ENCODE measurements around a stretch of chr5.

- PRO-cap = bidirectional peak, plus-strand start at chr5:80962049, minus-strand start at chr5:80962049
These were observed 1.6 kb downstream of the RASGRF2 start for GRCh38 chr5:80961663-80962245.

DNA sequence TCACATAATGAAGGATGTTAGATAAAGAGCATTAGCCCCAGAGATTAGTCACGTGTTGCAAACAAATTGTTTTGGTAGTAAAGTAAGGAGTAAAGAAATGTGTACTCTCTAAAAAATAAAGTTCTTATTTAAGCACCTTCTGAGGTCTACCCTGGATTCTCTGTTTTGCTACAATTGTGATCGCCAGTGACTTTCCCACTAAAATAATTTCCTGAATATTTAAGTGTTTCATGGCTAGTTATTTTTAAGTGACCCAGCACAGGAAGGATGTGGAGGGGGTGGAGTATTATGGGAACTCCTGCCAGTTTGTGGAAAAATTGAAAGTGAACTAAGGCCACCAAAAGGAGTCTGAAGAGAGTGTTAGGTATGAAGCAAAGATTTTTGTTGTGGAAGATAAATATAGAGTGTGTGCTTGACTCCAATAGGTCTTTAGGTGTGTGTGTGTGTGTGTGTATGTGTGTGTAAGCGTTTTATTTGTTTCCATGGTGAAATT, 25.4 kb downstream of the RASGRF2 start:
- PRO-cap = bidirectional peak, plus-strand start at position 313 of the sequence, minus-strand start at position 176 of the sequence

DNA sequence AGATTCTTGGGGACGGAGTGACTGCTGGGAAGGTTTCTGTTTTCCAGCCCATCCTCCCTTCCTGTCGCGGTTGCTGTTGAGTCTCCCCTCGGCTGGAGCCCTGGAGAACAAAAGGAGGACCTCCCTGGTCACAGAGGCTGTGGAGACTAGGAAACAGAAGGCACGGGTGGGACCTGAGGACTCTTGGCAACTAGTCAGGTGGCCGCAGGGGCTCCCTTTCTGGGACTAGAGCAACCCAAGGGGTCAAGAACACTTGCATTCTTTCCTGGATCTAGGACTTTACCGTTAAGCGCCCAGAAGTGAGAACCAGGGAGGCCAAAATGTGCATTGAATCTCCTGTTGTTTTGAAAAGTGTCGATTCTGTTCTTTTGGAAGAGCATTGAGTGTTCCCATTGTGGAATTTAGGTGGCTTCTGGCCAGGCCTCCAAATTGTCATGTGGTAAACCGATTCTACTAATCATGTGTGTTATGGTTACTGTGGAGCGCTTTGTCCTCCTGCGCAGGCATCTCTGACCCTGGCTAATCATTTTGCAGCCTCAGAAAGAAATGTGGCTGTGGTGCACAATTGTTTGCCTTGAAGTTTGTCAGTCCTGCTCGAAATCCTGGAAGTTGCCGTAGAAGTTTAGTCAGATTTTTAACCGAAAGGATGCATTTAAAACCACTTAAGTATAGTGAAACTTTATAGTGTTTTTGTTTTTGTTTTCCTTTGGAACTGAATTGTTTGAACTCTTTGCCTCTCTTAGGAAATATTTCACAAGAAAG, 121.2 kb downstream of the RASGRF2 start:
- PRO-cap = no peak

DNA sequence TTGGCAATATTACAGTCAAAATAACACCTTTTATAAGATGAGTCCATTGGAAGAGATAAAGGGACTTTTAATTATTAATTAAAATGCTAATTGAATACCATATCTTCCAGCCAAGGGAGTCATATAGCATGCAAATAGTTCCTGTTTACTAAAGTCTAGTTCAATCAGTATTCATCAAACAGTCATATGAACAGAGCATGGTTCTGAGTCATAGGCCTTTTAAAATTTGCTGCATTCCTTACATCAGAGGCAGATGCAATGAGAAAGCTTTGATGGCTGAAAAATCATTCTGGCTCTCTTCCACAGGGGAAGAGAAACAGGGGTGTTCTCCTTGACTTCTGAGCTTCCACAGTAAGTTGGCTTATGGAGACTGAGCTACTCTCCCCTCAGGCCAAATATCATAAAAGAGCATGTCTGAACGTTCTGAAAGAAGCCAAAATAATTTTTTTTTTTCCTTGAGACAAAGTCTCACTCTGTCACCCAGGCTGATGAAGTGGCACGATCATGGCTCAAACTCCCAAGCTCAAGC, 32.6 kb upstream of the ZCCHC9 start:
- PRO-cap = no peak

DNA sequence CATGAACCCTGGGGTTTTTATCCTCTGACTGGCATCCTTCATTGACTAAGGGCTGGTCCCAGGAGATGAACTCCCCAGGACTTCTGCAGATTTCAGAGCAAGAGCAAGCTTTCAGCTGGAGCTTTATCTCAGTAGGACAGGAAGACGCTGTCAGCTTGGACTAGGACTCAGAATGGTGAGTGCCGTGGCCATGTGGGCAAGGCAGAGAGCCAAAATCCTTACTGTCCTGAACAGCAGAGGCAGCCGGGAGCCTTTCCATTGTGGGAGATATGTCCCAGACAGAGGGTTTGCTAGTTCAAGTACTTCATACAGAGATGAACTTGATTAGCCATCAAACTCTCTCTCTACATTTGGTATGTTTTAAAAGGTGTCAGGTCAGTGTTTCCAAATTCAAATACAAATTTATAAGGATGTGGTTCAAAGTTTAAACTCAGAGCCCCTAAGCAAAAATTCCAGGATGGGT, 3.3 kb upstream of the ACOT12 start:
- PRO-cap = no peak

DNA sequence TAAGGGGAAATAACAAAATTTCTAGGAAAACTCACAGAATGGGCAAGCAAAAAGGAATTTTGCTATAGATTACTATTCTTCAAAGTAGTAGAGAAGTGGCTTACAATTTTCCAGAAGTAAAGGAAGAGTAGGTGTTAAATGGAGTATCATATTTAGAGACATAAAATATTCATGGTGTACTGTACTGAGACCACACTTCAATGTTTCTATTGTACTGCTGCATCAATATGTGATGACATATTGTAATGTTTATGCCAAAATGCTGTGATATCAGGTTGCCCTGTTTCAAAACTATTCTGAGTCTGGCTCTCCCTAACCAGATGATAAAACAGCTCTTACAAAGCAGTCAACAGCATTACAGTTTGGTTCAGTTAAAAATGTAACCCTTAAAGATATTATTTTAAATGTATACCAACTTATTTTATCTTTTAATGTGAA, 30.8 kb upstream of the ACOT12 start:
- PRO-cap = no peak

- PRO-cap = no peak
These were observed 936 bp downstream of the RPS23 start for GRCh38 chr5:82277247-82277589.

DNA sequence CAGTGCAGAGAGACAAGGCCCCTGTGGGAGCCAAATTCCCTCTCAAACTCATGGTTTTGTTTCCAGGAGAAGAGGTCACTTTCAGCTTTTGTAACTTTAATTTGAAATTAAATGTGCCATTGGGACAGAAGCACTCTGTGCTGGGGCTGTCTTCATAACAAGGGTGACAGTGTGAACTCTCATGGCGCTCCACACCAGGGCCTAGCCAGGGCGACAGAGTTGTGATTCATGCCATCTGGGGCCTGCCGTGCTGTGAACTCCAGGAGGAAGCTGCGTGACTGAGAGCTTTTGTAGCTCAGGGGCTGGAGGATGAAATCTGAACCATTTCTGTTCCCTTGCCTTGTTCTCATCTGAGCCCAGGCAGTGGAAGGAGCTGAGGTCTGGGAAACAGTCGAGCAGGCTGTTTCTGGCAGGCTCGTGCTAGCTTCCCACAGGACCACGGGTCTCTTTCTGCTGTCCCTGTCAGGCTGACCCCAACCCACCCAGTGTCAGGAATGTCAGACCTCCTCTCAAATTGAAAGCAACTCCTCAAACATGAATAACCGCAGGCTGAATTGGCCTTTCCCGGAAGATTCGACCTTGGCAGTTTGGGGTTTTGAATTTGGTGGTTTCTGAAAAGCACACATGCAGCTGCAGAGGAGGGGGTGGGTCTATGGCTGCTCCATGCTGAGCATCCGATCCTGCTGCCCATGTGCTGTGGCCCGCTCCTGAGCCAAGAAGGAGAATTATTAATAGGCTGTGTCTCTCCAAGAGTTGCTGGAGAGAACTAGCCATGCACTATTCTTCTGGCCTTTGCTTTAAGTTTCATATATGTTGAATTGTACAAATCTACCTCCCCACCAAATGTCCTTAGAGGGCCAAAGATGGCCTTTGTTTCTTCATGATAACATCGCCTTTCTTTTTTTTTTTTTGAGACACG, 69.2 kb upstream of the RPS23 start:
- PRO-cap = no peak

DNA sequence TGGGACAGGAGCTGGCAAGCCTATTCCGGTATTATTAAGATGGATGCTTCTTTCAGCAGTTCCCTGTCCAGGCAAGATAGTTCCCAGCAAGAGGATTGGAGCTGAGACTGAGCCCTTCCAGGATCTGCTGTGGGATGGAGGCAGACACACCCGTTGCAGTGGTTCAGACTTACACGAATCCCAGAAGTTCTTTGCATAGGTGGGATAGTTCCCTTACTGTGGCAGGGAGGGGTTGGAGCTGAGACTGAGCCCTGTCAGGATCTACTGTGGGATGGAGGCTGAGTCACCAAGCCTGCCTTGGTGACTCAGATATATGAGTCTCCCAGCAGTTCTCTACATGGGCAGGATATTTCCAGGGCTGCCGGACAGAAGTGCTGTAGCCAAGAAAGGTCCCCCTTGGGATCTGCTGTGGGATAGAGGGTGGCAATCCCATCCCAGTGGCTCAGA, 18.5 kb downstream of the XRCC4 start:
- PRO-cap = no peak

DNA sequence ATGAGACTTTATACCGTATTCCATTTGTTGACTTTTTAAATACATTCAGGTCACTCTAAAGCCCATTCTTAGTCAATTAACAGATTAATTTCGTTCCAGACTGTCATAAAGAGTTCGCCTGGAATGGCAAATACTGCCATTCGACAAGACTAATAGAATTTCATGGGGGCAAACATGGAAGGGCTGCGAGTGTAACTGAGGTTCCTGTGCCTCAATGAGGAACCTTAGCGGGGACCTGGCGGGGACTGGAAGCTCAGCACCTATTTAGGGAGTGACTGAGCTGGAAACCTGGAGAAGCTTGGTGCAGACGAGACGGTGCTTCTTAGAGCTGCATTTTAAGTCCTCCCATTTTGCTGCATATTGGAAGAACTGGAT, 3.4 kb downstream of the VCAN start:
- PRO-cap = no peak

DNA sequence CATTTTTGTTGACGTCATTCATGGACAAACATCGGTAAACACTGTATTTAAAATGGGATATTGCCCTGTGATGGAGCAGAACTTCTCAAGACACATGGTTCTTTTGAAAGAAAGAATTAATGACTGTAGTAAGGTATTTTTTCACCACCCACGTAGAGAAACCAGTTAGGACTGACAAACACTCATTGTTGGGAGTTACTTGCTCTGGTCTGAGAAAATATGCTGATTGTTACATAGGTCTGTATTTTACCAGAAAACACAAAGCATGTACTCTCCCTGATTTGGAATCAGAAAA, 4.7 kb downstream of the VCAN start:
- PRO-cap = no peak

DNA sequence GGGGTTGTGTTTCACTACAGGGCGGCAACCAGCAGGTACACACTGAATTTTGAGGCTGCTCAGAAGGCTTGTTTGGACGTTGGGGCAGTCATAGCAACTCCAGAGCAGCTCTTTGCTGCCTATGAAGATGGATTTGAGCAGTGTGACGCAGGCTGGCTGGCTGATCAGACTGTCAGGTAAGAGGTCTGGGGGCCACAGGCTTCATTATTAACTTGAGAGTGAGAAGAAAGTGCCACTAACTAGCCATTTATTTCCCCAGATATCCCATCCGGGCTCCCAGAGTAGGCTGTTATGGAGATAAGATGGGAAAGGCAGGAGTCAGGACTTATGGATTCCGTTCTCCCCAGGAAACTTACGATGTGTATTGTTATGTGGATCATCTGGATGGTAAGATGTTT, 22.0 kb downstream of the VCAN start:
- PRO-cap = no peak

- PRO-cap = no peak
These were observed 73.8 kb downstream of the VCAN start for GRCh38 chr5:83545252-83545864.

GRCh38 chr5:83619369-83619911, 101.2 kb downstream of the HAPLN1 start:
- PRO-cap = no peak

- PRO-cap = no peak
These were observed 158.9 kb upstream of the EDIL3 start for GRCh38 chr5:84543595-84543884.

GRCh38 chr5:86665926-86666295, 48.2 kb downstream of the COX7C start:
- PRO-cap = no peak

- PRO-cap = no peak
These were observed 61.9 kb downstream of the COX7C start for GRCh38 chr5:86679567-86680085.

DNA sequence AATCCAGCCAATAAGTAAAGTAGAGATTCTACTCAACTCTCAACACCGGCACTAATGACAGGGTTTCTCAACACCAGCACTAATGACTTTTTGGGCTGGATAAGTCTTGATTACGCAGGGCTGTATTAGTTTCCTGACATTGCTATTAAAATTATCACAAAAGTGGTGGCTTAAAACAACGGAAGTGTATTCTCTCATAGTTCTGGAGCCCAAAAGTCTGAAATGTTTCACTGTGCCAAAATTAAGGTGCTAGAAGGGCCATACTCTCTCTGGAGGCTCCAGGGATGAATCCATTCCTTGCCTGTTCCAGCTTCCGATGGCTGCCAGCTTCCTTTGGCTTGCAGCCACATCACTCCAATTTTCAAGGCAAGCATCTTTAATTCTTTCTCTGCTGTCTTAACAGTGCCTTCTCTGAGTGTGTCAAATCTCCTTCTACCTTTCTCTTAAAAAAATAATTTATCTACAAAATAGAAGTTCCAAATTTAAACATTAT, 11.8 kb downstream of the CCNH start:
- PRO-cap = no peak

GRCh38 chr5:87406635-87407282, 6.0 kb downstream of the CCNH start:
- PRO-cap = no peak

DNA sequence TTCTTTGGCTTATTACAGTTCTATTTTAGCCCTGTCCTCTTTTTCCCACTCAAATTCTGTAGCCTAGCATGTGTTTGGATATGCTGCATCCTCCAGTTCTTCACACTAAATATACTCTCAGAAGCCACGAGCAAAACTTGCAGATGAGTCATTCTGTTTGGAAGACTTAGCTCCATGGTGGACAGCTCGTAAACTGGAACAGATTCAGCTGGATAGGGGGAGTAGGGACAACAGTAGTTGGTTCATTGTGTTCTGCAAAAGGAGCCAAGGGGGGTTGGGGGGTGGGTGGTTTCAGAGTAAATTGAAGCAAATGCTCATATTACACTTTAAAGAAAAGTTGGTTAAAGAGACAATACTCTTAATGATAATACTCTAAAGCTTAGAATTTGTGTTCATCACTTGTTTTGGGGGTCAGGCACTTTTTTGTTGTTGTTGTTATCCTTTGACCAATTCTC, 369.3 kb downstream of the TMEM161B start:
- PRO-cap = no peak

All from parotid gland (tissue), 1 donor.